Osteoblast (primary cell): ENCODE measurements around a stretch of chr7.

DNA sequence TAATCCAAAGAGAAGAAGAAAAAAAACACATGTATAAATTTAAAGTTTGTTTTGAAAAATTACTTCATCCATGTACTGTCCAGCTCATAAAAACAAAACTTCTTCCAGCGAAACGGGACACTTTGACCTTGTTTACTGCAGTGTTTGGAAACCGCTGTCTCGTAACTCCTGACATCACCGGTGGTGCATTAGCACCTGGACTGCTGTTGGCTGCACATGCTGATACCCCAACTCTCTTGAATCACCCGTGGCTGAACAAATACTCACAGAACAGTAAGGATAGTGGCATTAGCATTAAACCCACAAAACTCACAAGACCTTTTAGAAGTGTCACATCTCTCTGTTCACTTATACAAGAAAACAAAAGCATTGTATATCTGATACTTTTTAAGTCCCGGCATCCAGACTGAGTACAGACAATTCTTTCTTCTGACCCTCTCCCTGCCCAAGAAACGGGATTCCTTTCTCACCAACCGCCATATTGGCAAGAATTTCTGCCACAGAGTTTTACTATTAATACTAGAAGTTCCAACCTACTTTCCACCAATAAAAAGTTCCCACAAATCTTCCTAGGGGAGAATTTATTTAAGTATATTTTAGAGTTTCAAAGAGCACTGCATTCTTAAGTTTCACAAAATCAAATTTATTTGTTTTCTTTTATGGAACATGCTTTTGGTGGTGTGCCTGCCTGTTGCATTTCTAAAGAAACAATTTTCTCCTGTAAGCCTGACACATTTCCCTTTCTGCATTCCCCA lies 208.3 kb upstream of the KLF14 start:
- CAGE, long polyA plus RNA = no peak
- RRBS = no CpG with 5 or more reads among the region's 9 CpGs

DNA sequence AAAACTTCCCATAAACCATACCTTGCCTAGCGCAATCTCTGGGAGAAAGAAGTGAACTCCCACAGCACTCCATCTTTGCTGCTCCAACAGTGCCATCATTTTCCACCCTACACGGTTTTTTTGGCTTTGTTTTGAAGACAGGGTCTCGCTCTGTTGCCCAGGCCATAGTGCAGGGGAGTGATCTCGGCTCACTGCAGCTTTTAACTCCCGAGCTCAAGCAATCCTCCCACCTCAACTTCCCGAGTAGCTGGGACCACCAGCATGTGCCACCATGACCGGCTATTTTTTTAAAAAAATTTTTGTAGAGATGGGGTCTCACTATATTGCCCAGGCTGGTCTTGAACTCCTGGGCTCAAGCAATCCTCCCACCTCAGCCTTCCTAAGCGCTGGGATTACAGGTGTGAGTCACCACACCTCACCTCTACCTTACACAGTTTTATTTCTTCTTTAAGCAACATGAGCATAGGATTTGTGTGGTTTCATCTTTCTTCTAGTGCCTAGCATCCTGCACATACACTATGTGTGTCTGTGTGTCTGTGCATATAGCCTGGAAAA lies 270.9 kb upstream of the KLF14 start:
- CAGE, long polyA plus RNA = no peak
- RRBS = no CpG with 5 or more reads among the region's 8 CpGs

GRCh38 chr7:131024116-131025002 lies 290.4 kb upstream of the KLF14 start:
- CAGE, long polyA plus RNA = no peak
- RRBS = no CpG with 5 or more reads among the region's 3 CpGs

GRCh38 chr7:131033429-131033894 lies 294.2 kb upstream of the MKLN1 start:
- CAGE, long polyA plus RNA = no peak
- RRBS = no CpG with 5 or more reads among the region's 6 CpGs

DNA sequence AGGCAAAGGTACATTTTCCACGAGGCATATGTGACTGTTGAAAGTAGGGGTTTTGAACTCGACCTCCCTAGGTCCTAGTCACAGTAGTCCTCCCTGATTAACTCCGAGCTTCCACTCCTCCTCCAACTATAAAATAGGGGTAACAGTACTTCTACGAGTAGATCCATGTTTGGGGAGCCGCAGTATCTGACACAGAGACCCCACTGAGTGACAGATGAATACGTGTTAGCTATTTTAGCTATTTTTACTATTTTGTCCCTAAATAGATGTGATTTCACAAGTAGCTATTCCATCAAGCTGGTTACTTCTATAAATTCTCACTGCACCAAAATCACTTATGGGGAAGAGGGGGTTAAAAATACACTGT lies 222.6 kb upstream of the MKLN1 start:
- CAGE, long polyA plus RNA = no peak
- RRBS = no CpG with 5 or more reads among the region's 6 CpGs

DNA sequence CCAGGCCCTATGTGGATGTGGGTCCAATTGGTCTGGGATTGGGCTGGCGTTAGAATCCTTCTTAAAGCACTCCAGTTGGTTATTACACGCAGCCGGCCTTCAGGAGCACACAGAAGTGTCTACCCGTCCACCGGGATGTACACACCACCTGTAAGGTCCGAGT lies 222.3 kb upstream of the MKLN1 start:
- CAGE, long polyA plus RNA = no peak
- RRBS = no CpG with 5 or more reads among the region's 6 CpGs

DNA sequence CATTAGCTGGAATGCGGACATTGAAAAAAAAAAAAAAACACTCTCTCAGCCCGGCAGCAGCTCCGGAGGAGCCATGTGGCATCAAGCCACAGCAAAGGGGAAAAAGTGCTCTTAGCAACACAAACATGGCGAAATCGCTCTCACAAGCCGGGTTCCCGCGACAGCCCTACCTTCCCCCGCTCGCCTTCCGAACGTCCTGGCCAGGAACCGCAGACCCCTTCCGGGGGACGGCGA lies 220.5 kb upstream of the MKLN1 start:
- CAGE, long polyA plus RNA = no peak
- RRBS = 1% methylated on average over 12 of the region's 16 CpGs

DNA sequence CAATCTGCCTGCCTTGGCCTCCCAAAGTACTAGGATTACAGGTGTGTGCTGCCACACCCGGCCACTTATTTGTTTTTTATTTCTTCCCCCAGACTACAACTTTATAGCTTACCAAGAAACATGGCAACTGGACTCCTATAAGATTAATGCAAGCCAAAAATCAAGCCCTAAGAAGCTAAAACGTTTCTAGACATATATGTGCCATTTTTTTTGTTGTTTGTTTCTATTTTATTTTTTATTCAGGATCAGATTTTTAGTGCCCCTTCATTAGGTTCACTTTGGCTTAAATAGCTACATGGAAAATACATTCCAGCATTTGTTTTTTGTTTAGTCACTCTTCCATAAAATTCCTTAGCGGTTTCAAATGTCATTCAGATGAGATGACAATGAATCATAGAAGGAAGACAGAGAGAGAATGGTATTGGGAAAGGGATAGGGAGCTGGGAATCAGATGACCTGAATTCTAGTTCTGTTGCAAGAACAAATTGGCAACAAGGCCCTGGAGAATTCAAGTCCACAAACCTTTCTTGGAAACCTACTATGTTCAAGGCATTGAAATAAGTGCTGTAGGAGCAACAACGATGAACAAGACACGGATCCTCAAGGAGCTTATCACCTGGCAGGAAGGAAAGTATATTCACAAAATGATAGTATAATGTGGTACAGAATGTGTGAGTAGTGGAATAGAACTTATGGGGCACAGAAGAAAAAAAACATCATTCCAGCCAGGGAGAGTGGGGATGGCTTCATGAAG lies 163.1 kb upstream of the MKLN1 start:
- CAGE, long polyA plus RNA = no peak
- RRBS = no CpG with 5 or more reads among the region's 5 CpGs

- CAGE, long polyA plus RNA = no peak
- RRBS = no CpG with 5 or more reads among the region's 2 CpGs
Observed at GRCh38 chr7:131219139-131219532, 108.5 kb upstream of the MKLN1 start.

GRCh38 chr7:131272972-131273448 lies 54.7 kb upstream of the MKLN1 start:
- CAGE, long polyA plus RNA = no peak
- RRBS = no CpG with 5 or more reads among the region's 1 CpG

DNA sequence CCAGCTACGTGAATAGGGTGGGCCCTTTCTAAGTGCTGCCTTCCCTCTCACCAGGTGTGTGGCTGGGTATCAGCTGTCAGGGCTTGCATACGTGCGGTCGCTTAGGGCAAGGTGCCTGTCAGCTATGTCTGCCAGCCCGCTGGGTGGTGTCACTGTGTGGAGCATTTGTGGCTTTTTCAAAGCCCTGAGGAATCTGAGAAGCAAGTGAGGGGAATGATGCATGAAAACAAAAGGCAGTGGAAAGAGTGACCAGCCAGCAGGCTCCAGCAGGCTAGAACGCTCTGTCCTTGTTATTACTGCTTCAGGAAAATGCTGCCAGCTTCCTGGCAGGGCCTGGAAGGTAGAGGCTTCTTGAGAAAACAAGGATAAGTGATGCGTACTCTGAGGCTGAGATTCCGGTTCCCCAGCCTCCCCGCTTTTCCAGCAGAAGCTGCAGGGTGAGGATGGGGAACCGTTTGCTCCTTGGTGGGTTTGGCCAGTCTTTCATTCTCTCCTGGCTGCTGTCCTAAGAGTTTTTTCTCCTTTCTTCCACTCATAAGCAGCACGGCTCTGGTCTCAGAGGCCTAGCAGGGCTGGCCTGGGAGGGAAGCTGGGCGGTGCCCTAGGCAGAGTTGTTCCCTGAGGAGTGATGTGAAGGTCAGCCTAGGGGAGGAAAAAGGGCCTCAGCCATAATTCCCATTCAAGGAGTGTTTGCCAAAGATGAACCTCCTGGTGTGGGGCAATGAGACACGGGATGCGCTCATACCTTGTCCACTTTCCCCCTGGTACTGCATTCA lies 42.9 kb upstream of the MKLN1 start:
- CAGE, long polyA plus RNA = no peak
- RRBS = no CpG with 5 or more reads among the region's 14 CpGs

GRCh38 chr7:131329050-131329843 lies 1.6 kb downstream of the MKLN1 start:
- CAGE, long polyA plus RNA = no peak
- RRBS = no CpG with 5 or more reads among the region's 6 CpGs

GRCh38 chr7:131400760-131401391 lies 73.2 kb downstream of the MKLN1 start:
- CAGE, long polyA plus RNA = no peak

DNA sequence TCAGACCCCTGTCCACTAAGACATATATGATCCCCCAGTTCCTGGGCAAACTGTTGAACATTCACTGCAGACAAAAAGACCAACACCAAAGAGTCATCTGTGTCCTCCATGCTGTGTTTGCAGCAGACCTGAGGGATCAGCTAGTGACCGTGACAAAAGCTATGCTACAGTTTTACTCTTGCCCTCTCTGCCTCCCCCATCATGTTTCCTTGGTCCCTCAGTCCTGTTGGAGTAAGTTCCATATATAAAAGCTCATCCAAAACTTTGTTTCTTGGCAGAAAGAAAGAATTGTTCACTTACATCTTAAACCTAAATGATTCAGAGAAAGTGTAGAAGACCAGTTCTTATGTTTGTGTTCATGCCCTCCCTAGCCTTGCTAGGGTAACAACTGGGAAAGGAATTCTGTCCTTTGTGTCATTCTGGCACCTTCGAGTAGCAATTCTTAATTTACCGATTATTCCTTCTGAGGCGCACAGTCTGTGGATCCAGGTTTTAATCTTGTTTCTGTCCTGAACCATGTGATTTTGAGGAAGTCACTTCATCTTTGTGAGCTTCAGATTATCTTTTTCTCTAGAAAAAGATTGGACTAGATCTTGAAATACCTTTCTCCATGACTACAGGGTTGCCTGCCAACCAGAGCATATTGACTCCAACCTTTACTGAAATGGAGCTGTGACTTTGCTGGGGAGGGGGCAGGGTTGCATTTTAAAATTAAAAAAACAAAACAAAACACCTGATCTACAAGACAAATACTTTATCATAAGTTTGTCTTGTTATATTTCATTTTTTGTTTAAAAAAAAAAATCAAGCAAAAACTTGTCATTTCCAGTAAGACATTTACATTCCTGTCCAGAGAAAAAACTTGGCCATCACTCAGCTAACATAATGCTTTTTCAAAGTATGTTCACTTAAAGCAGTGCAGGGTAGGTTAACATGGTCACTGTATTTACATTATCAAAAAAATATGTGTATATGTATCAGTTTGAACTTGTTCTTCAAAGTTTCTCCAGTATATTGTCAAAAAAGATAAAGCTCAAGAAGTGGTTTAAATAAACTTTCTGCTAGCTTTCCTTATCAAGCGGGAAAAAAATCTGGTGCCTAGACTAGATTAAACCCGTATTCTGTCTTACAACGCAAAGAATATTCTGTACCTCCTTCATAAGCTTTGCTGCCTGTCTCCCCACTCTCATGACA lies 55.6 kb downstream of the PODXL start:
- CAGE, long polyA plus RNA = no peak
- RRBS = no CpG with 5 or more reads among the region's 7 CpGs

DNA sequence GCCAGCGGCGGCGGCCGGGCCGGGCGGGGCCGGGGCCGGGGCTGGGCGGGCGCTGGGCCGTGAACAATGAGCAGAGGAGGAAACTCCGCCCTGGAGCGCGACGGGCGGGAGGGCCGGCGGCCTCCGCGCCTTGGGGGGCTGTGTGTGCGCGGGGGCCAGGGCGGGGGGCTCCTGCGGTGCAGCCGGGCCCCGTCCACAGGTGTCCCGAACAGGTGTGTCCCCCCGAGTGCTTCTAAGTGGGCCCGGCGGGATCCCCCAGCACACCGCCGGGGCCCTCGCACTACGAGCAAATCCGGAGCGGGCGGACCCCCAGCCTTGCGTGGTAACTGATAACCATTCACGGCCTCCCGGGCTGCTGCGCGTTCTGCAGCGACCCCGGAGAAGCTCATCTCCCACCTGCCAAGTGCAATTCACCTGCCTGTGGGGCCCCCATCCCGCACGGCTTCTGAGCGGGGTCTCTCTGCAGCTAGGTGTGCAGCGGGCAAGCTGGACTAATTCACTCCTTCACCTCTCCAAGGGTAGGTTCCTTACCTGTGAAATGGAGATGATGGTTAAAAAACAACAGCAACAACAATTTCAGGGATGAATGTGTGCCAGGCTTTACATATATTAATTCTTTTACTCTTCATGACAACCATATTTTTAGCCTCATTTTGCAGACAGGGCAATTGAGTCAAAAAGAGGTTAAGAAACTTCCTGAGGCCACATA lies 437 bp upstream of the PODXL start:
- CAGE, long polyA plus RNA = no peak
- RRBS = 2% methylated on average over 28 of the region's 48 CpGs

GRCh38 chr7:131619444-131620180 lies 63.2 kb upstream of the PODXL start:
- CAGE, long polyA plus RNA = no peak
- RRBS = no CpG with 5 or more reads among the region's 7 CpGs

GRCh38 chr7:132472377-132472921 lies 103.8 kb downstream of the PLXNA4 start:
- CAGE, long polyA plus RNA = no peak
- RRBS = no CpG with 5 or more reads among the region's 7 CpGs

- CAGE, long polyA plus RNA = no peak
- RRBS = 3% methylated on average over 27 of the region's 61 CpGs
Observed at GRCh38 chr7:132577203-132577793, 1.0 kb upstream of the PLXNA4 start.

DNA sequence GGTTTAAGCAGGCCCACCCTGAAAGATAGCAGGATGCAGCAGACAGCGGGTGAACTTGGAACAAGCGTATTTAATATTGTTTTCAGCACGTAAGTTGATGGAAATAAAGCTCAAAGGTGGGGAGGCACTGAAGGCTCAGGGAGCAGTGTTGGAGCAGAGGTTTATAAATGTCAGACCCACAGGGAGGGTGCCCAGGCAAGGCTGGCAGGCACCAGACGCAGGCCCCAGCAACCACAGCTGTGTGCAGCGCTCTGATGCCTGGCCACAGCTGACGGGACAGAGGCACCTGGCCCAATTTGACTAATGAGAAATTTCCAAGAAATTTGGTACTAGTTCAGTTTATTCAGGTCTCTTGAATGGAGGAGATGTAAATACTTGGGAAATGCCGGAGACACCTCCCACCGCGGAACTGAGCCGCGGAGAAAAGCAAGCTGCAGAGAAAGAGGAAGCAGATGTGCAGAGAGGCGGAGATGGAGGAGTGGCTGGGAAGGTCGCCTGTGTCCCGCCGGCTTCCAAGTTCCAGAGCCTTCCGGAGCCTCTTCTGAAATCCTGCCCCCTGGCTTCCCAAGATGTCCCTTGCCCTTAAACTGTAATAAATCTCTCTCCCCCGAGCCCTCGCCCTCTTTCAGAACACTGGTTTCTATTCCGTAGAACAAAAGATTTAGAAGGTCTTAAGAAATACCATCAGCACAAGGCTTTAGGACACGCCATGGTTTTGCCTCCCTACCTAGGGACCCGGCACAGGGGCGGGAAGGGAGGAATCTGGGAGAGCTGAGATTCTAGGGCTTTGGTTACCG lies 38.3 kb upstream of the PLXNA4 start:
- CAGE, long polyA plus RNA = no peak
- RRBS = 3% methylated on average over 8 of the region's 23 CpGs

DNA sequence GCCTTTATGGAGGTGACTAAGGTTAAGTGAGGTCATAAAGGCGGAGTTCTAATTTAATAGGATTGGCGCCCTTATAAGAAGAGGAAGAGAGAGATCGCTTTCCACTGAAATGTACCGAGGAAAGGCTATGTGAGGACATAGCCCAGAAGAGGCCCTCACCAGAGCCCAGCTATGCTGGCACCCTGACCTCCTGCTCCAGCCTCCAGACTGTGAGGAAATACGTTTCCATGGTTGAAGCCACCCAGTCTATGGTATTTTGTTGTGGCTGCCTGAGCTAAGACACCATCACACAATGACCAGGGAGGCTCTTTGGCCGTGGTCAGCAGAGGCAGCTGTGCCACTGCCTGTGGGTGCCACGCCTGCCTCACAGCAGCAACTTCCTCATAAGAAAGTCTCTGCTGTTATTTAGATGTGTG lies 182.6 kb upstream of the PLXNA4 start:
- CAGE, long polyA plus RNA = no peak
- RRBS = no CpG with 5 or more reads among the region's 7 CpGs